GM23338 (cell line): ENCODE measurements around a stretch of chr11.

- PRO-cap = no peak
- RAMPAGE, long total RNA = no peak
Observed at GRCh38 chr11:114399457-114399879, 843 bp downstream of the C11orf71 start.

DNA sequence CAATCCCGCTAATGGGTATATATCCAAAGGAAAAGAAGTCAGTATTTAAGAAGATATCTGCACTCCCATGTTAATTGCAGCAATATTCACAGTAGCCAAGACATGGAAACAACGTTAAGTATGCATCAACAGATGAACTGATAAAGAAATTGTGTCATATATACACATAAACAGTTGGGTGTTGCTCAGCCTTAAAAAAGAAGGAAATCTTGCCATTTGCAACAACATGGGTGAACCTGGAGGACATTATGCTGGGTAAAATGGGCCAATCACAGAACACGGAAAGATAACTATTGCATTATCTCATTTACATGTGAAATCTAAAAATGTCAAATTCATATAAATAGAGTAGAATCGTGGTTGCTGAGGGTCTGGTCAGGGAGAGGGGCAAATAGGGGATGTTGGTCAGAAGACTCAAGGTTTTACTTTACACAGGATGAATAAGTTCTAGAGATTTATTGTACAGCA, 1.6 kb upstream of the NXPE2 start:
- PRO-cap = no peak
- RAMPAGE, long total RNA = no peak

DNA sequence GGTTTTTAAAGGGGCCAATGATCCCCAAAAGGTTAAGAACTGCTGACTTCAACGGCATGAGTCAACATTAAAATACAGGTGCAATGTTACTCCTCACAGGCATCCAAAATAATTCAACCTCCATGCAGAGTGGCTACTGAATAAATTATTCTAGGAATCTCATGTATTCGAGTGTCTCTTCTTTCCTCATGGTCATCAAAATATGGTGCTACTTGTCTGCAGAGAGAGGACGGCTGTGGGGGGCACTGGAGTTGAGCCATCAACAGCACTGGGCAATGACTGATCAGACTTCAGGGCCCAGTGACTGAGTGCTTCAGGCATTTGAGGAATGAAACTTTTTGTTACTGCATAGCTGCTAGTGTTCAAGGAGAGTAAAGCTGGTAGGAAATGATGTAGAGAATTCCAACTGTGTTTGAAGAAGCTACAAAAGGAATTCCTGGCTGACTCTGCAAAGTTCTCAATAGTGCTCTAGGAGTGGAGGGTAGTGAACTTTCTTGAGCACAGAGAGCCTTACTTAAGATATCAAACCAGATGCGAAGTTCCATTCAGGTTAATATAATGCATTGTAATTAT, 277.7 kb downstream of the CADM1 start:
- PRO-cap = bidirectional peak, plus-strand start at position 451 of the sequence, minus-strand start at position 277 of the sequence
- RAMPAGE, long total RNA = no peak

DNA sequence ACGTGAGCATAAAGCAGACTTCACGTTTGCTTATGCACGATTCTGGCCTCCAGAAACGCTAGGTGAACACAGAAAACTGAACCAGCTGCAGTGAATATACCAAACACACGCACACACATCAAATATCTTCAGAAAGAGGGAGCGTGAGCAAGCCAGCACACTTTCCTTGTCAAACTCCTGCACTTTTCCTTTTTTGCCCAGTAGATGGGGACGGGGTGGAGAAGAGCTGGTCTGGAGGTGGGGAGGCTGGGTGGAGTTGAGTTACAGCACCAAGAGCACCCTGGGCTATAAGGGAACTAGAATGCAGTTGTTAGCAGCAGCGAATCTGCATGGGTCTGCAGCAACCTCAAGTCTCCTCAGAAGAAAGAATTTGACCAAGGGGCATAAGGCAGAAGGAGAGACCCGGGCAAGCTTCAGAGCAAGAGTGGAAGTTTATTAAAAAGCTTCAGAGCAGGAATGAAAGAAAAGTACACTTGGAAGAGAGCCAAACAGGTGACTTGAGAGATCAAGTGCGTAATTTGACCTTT, 77.8 kb upstream of the CADM1 start:
- PRO-cap = no peak
- RAMPAGE, long total RNA = no peak

DNA sequence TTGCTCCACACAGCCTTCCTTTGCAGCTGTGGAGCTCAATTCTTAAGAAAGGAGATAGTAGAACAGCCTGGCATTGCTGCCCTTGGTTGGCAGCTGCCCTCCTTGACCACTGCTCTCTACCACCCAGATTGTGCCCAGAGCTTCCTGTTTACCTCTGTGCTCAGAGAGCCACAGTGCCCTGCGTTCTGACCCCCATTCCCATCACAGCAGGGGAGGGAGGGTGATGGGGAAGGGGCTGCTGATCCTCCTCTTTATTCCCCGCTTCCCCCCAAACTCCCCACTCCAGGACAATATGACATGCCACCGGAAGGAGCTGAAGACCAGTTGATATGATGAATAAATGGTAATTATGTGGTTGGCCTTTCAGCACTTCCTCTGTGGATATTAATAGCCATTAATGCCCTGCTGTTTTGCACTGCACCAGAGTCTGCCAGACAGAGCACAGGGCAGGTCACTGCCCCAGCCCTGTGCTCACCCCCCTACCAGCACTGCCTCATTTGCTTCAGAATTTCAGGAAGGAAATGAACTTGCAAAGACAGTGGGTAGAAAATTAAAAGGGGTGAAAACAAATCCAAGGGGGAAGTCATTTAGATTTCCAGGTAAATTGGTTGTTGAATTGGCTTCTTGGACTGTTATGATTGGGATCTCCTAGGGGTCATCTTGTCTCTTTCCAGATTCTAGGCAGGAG, 426.9 kb upstream of the CADM1 start:
- PRO-cap = no peak
- RAMPAGE, long total RNA = no peak

DNA sequence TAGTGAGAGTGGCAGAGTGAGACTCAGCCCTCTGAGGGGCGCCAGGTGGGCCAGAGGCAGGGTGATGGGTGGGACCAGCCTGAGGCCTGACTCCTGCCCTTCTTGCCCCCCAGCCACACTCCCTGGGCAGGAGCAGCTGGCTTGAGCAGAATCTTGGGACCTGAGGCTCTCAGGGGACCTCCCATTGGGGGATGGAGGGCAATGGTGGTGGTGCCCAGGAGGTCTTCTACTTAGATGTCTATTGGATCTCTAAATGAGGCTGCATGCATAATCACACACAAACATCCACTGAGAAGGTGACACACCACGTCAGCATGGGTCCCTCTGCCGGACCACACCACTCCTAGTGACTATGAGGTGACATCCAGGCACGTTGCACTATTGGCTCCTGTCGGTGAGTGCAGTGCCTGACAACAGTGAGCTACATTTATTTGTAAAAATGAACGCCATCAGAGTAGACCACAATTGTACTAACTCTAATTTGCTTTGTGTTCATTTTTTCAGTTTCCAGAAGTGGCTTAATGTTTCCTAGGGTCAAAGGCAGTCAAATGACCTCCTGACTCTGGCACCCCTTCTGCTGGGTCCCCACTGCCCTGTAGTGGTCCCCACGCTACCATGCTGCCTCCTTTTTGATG, 2.3 kb upstream of the APOA4 start:
- PRO-cap = no peak
- RAMPAGE, long total RNA = no peak

DNA sequence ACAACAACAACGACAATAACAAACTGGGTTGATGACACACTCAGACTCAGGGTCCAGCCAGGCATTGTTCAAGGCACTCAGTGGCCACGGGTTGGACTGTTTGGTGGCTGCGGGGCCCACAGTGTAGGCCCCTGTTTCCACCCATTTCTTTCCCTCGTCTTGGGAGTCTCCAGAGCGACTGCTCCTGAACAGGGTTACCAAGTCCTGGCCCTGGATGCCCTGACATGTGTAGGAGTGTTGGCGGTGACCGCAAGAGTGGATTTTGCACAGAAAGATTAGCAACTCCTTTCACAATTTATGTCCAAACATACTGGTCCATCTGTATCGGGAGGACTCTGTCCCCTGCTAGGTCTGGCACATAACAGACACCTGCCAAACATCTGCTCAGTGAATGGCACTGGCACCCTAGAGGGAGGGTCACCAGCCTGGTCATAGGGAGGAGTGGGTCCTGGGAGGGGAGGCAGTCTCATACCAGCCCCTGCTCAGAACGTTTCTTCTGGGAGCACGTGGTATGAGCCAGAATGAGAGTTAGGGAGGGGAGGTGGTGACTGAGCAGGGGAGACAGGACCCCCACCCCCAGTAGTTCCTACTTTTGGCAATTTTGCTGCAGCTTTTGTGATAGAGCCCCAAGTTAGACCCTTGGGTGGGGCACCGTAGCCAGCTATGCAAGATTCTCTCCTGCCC, 3.4 kb upstream of the APOA1 start:
- PRO-cap = no peak
- RAMPAGE, long total RNA = no peak

- PRO-cap = no peak
- RAMPAGE, long total RNA = no peak
Observed at GRCh38 chr11:116864438-116865010, 27.1 kb upstream of the APOA1 start.

DNA sequence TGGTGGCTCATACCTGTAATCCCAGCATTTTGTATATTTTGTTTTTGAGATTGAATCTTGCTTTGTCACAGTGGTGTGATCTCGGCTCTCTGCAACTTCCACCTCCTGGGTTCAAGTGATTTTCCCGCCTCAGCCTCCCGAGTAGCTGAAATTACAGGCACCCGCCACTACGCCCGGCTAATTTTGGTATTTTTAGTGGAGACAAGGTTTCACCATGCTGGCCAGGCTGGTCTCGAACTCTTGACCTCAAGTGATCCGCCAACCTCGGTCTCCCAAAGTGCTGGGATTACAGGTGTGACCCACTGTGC, 69.4 kb downstream of the SIK3 start:
- PRO-cap = no peak
- RAMPAGE, long total RNA = no peak

DNA sequence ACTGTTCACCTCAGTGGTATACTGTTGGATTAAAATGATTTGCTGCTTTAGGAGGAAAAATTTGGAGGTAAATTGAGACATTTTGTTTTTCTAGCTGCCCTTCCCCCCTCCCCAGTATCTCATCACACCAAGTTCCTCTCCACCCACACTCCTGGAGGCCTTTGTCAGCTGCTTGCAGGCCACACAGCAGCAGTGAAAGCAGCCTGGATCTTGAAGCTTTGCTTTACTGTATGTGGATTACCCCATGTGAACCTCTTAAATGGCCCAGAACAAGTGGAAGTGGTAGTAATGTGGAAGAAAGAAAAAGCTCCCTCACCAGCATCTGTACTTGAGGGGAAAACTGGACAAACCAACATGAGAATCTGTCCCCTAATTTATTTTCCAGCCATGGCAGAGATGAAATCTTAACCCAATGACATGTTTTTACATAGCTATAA, 6.7 kb upstream of the SIDT2 start:
- PRO-cap = no peak
- RAMPAGE, long total RNA = no peak

- PRO-cap = no peak
- RAMPAGE, long total RNA = no peak
Observed at GRCh38 chr11:117185585-117186386, 7.2 kb downstream of the SIDT2 start.

GRCh38 chr11:117188606-117189439, 10.3 kb downstream of the SIDT2 start:
- PRO-cap = no peak
- RAMPAGE, long total RNA = no peak

DNA sequence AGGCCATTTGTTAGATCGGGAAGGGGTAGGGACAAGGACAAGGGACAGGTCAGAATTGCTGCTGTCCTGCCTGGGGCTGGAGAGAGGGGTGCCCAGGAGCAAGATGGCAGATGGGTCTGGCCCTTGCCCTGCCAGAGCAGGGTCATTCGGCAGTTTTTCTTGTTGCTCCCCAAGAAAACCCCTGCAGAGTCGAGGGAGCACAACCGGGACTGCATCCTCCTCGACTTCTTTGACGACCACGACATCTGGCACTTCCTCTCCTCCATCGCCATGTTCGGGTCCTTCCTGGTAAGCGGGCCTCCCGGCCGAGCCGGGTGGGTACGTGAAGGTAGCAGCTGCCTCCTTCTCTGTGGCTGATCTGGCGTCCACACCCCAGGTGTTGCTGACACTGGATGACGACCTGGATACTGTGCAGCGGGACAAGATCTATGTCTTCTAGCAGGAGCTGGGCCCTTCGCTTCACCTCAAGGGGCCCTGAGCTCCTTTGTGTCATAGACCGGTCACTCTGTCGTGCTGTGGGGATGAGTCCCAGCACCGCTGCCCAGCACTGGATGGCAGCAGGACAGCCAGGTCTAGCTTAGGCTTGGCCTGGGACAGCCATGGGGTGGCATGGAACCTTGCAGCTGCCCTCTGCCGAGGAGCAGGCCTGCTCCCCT, 3.4 kb upstream of the TAGLN start:
- PRO-cap = no peak
- RAMPAGE, long total RNA = no peak

DNA sequence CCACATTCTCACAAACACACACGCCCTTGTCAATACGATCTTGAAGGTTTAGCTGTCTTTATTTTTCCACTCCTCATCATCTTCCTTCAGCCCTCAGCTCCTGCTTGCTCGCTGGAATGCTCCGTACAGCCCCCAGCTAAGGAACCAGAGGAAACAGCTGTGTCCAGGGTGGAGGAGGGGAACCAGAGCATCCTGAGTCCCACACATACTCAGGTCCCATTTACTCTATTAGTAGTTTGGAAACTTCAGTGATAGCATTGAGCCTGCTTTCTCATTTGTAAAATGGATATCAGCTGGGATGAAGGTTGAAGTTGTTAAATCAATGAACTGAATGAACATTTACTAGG, 13.3 kb downstream of the PCSK7 start:
- PRO-cap = no peak
- RAMPAGE, long total RNA = no peak

- PRO-cap = no peak
- RAMPAGE, long total RNA = no peak
Observed at GRCh38 chr11:117288784-117289937, 26.9 kb downstream of the BACE1 start.

GRCh38 chr11:117300107-117300638, 15.9 kb downstream of the BACE1 start:
- PRO-cap = bidirectional peak, plus-strand start at chr11:117300518, minus-strand start at chr11:117300376
- RAMPAGE, long total RNA = no peak

DNA sequence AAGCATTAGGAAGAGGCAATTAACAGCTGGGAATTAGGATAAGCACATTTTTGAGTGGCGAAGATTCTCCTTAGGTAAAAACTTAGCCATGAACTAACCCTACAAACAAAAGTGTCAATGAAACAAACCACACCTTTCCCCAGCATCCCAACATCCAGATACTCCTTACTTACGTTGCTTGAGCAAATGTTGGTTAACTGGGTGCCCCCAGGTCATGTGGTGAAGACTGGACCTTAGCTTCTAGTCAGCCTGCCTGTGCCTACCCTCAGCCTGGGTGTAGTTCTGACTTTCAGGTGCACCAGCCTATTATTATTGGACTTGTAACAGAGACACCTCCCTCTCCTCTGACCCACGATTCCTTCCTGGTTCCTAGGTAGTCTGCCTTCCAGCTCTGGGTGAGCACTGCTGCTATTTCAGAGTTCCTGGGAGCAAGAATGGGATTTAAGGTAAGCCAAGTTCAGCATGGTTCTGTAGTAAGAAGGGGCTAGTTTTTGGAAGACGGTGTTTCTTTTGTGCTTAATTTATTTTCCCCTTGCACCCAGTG, 138.3 kb downstream of the DSCAML1 start:
- PRO-cap = no peak
- RAMPAGE, long total RNA = no peak

DNA sequence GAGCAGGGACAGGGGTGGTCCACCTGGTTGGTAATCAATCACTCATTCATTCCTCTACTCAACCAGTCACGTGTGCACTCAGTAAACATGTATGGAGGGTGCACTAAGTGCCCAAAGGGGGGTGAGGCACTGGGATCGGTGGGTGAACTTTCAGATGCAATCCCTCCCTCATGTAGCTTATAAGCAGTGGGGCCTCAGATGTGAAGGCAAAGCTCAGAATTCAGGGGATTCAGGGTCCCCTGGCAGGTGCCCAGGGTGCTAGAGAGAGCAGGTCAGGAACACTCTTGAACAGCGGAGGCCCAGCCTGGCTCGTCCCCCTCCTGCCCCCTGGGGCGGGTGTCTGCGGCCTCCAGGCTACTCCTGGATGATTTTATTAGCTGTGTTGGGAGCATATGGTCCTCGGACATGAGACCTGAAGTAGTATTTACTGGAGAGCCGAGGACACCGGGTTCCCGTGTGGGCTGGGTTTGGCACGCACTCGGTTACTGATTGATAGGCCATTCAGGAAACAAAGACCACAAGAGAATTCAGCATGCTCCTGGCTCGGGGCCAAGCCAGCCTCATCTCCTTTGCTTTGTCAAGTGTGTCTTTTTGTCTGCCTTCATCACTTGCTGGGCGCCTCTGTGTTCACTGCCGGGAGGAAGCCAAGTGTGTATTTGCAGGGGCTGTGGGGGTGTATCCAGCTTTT, 9.9 kb downstream of the FXYD2 start:
- PRO-cap = no peak
- RAMPAGE, long total RNA = no peak

- PRO-cap = no peak
- RAMPAGE, long total RNA = no peak
Observed at GRCh38 chr11:117909585-117910192, 19.5 kb downstream of the TMPRSS13 start.

GRCh38 chr11:117980613-117981022, 5.6 kb upstream of the IL10RA start:
- PRO-cap = no peak
- RAMPAGE, long total RNA = no peak